Jurkat, Clone E6-1 (cell line): ENCODE measurements around a stretch of chr15.

DNA sequence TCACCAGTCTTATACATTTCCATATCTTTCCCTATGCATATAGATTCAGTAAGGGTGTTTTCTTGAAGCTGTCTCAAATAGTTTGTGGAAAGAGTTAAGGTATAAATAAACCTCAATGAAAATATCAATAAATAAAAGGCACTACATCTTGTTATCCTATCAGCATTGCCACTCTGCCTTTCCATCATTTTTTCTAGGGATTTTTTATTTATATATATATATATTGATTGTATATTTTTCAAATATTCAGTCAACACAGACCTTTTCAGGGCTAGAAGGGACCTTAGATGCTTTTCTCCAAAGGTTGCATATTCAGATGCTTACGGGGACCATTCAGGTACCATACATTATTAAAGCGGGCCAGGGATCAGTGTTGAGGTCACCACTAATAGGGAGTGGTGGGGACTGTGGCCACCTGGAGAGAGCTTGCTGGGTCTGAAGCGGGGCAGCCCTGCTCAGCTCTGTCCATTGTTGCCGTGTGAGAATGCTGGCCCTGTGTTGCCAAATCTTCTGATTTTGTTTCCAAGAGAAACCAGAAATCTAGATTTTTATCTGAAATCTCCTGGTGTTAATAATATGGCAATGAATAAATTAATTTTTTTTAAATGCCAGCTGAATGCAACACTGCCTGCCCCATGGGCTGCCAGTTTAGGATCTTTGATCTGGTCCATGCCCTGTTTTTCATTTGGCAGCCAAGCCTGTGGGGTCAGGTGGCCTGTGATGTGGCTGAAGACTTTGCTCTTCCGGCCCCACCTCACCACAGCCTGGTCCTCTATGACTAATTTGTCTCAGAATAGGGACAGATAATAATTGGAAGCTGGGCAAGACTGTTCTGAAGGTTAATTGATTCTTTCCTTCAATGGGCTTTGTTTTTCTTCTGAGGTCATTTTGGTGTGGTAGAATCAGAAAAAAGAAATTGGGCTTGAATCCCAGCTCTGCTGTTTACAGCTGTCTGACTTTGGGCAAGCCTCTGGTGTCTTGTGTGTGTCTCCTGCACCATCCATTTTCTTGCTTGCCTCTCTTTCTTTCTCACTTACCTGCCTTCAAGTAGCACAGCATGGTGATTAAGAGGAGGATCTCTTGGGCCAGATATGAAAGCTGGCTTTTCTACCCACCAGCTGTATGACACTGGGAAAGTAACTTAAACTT, 23.9 kb downstream of the ABHD2 start:
- RRBS, result no CpG with 5 or more reads among the region's 5 CpGs

GRCh38 chr15:89136511-89137410, 48.5 kb downstream of the ABHD2 start:
- RRBS, result no CpG with 5 or more reads among the region's 12 CpGs

DNA sequence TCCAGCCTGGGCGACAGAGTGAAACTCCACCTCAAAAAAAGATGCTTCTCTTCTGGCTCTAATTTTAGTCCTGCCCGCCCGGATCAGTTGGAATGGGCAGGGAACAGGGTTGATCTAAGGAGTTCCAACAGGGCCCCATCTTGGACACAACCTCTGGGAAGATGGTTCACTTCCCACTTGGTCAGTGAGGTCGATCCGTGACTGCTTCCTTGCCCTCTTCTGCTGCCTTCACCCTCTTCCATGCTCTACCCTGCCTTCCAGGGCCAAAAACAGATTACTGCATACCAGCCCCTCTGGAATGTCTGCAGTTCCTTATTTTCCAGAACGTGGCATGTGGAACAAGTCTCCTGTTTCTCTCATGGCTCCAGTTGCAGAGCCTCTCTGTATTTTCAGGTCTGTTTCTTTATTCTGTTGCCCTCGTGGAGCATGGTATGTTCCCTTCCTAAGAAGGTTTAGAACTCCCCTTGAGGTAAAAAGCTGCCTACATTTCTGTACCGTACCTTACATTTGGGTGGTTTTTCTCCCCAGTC, 23.2 kb downstream of the POLG start:
- RRBS, result no CpG with 5 or more reads among the region's 8 CpGs

DNA sequence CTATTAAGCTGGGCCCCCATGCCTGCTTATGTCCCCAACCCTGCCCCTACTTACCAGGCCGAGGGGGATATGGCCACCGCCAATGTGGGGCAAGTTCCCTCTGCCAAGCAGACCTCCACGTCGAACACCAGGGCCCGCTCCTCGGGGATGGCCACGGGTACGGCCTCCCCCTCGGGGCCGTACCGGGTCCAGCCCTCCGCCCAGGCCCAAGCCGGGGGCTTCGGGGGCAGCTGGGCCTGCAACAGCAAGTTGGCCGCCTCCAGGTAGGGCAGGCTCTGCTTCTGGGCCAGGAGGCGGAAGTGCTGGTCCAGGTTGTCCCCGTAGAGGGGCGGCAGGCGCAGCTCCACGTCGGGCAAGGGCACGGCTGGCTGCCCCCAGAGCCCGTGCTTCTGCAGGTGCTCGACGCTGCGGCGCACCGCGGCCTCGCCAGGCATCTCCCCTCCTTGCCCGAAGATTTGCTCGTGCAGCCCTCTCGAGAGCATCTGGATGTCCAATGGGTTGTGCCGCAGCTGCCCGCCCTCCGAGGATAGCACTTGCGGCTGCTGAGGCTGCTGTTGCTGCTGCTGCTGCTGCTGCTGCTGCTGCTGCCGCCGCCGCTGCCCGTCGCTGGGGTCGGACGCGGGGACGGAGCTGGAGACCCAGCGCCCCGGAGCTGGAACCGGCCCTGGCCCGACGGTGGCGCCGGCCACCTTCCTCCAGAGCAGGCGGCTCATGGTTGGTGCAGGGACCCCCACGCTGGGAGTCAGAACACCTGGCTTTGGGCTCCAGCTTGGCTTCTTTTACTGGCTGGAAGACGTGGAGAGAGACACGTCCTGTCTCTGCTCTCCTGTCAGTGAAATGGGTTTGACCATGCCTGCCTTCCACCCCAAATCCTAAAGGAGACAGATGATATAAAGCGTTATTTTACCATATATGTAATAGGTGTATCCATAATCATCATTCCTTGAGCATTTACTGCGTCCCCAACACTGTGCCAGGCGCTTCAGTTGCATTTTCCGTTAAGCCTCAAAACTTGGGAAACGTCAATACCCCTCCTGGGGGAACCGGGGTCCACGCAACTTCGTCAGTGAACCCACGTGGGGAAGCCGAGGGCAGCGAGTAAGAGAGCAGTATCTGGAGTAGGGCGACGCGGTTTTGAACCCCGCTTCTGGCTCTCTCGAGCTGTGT, 1.2 kb downstream of the POLG start:
- RRBS, result no CpG with 5 or more reads among the region's 73 CpGs

DNA sequence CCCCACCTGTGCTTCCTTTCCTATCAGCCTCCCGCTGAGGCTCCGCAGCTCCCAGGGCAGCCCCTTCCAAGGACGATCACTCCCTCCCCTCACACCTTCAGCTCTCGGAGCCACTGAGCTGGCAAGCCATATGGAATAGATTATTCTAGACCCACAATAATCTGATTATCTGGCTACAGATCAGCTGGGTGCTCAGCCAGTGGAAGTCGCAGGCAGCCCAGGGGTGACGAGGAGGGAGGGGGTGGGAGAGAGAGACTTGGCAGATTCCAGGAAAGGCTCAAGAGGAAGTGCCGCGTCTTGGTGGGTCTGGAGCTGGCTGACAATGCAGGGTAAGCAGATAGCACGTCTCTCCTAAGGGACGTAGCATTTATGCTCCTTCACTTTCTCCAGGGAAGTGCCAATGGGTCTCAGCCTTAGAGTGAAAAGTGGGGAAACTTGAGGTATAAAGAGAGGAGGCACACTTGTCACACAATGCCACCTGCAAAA, 9.3 kb upstream of the MESP1 start:
- RRBS, result no CpG with 5 or more reads among the region's 10 CpGs

- RRBS, result no CpG with 5 or more reads among the region's 8 CpGs
These were observed 7.9 kb upstream of the MESP2 start for GRCh38 chr15:89768169-89768763.

- RRBS, result no CpG with 5 or more reads among the region's 8 CpGs
These were observed 5.0 kb downstream of the MESP2 start for GRCh38 chr15:89781059-89781648.

DNA sequence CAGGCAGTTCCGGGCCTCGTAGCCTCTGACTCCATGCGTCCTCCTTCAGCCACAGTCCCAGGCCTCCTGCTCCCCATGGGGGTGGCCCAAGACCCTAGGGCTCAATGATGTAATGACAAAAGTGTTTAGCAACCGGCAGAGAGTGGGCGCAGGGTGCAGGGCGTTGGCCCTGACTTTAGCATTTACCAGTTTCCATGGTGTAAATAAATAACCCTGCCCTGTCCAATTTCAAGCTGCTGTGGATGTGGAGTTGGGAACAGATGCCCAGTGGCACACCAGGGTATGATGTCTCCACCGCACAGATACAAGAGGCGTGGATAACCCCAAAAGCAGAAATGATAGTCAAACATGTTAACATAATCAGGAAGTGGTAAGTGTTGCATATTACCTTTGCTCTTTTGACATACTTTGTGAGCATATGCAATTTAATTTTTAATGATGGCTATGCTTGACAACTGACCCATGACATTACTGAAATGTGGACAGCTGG, 10.6 kb upstream of the ANPEP start:
- RRBS, result 92% methylated on average over 1 of the region's 8 CpGs

DNA sequence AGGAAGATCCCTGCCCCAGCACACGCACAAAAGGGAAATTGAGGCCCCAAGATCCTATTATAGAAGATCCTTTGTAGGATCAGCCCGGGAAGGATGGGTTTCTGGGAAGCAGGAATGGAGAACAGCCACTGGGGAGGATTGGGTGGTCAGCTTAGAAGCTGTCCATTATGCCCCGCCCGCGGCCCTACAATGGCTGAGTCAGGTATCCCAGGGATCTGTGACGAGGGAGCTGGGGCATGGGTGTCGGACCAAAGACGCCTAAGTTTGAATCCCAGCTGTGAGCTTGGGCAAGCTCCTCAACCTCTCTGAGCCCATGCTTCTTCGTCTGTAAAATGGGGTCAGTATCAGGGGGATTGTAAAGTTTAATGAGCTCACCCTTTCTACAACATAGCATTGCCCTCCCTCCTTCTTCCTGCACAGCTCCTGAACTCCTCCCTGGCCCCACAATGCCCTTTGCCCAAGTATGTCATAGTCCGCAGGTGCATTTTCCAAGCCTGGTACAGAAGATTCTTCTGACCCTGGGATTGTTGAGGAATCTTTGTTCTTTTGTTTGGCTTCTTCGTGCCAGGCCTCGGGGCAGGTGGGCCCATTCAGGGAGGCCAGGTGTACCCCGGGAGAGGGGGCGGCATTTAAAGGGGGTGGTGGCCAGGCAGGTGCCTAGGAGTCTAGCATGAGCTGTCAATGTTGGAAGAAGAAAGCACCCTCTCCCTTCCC, 537 bp upstream of the ARPIN start:
- RRBS, result no CpG with 5 or more reads among the region's 14 CpGs

- RRBS, result no CpG with 5 or more reads among the region's 5 CpGs
These were observed 29.5 kb upstream of the ZNF710 start for GRCh38 chr15:89971623-89972065.

DNA sequence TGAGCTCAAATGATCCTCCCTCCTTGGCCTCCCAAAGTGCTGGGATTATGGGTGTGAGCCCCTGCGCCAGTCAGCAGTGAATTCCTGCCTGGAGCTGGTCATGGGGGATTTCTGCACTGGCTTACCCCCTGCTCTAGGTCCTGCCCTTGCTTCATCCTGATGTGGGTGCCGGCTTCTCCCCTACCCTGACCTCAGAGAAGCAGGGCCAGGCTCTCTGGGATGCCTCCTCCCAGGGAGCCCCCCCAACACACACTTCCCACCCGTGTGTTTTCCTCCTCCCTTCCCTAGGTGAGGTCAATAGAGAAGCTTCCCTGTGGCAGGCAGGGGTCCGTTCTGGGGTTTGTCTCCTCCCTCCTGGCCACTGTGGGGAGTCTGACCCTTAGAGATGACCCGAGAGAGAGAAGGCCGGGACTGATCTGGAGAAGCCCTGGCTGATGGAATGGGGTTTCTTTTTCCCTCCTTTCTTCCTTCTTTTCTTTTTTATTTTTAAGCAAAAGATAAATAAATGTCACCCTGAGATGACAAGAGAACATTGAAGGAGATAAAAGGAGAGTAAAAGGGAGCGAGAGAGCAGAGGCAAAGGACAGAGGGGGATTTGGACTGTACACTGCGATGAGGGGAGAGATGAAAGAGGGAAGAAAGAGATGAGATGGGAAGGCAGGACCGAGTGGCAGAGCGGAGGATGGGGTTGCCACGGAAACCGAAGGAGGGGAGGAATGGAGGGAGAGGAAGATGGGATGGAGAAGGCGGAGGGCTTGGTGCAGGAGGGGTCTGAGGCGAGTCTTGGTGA, 48.5 kb downstream of the IDH2 start:
- RRBS, result no CpG with 5 or more reads among the region's 14 CpGs

DNA sequence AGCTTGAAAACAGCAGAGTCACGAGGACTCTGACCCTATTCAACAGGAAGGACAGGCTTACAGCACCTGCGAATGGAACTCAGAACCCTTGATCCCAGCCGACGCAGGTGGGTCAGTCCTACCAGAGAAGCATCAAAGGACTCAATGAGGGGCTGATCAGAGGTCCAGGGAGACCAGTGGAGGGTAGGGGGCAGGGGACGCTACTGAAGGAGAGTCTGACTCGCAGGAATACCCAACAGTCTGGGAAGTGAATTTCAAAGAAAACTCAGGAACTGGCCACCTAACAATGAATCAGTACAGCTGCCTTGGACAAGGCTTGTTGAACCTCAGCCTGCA, 8.3 kb downstream of the IDH2 start:
- RRBS, result no CpG with 5 or more reads among the region's 6 CpGs

- RRBS, result no CpG with 5 or more reads among the region's 13 CpGs
These were observed 49.0 kb upstream of the SEMA4B start for GRCh38 chr15:90151949-90152722.

DNA sequence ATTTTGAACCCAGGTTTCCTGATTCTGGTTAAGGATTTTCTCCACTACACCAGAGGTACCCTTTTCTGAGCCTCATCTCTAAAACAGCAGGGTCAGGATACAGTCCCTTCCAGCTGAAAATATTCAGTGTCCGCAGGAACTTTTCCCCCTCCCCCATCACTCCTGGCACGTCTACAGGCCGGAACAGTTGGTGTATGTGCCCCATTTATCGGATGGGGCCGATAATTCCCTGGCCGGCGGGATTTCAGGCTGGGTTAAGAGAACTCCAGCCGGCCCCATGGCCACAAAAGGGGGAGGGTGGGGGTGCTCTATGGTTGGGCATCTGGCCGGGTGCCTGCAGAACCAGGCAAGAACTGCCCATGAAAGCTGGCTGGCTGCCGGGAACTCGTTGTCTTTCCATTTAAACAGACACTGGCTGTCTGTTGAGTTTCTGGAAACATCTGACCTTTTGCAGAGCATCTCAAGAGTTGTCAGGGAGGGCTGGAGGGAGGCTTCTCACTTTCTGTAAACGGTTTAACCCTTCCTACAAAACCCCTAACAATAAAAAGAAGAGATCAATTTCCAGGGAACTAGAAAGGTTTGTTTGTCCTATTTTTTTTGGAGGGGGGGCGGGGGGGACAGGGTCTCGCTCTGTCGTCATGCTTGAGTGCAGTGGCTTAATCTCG, 26.6 kb upstream of the SEMA4B start:
- RRBS, result 53% methylated on average over 2 of the region's 16 CpGs

DNA sequence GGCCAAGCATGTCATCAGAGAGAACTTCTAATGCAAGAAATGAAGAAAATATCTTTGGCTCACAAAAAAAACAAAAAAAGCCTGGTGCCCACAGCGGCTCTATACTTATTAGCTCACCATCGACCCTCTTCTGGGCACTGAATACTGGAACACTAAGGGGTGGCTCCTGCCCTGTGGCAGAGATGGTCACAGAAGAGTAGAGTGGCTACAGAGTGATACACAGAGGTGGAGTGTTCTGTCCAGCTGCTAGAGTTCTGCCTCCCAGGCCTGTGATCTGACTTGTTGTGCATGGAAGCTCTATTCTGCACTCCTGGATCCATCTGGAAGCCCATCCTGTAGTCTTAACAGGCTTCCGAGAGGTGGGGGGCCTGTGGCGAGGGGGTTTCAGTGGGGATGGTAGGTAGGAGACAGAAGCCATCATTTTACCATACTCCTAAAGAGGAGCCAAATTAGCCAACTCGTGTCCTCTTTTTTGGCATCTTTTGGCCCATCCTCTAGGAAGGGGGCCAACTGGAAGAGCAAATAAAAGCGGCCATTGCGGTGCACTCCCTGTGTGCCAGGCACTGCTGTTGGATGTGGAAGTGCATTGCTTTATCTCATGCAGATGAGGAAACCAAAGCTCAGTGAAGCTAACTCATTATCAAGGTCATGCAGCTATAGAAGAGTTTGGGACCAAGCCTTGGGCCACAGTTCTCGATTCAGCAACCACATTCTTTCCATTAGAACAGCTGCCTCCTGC, 6.0 kb downstream of the SEMA4B start:
- RRBS, result no CpG with 5 or more reads among the region's 8 CpGs

DNA sequence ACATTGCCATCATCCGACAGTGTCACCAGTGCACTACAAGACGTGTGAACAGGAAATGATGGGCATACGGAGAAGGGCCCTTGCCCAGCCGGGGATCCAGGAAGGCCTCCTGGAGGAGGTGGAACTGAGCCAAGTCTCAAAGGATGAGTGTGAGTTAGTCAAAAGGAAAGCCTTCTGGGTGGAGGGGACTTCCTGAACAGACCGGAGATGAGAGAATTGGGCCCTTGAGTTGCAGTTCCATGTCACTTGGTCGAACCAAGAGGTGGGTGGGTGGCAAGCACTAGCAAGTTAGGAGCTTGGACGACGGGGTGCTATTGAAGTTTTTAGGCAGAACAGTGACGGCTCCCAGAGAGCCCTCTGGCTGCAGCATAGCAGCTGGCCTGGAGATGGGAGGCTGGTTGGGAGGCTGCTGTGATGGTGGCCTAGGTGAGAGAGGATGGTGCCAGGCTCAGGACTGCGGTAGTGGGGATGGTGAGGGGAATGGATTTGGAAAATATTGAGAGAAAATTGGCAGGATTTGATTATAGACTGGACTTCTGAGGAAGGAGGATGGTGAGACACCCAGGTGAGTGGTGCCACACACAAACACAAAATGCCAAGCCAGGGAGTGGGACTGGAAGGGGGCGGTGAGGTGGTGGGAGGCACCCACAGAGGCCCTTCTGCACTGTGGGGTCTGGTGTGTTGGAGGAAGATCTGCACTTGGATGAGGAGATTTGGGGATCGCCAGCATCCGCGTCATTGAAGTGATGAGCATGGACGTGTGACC, 8.7 kb downstream of the SEMA4B start:
- RRBS, result no CpG with 5 or more reads among the region's 15 CpGs

- RRBS, result 75% methylated on average over 2 of the region's 33 CpGs
These were observed 5.1 kb downstream of the CIB1 start for GRCh38 chr15:90228360-90229289.

DNA sequence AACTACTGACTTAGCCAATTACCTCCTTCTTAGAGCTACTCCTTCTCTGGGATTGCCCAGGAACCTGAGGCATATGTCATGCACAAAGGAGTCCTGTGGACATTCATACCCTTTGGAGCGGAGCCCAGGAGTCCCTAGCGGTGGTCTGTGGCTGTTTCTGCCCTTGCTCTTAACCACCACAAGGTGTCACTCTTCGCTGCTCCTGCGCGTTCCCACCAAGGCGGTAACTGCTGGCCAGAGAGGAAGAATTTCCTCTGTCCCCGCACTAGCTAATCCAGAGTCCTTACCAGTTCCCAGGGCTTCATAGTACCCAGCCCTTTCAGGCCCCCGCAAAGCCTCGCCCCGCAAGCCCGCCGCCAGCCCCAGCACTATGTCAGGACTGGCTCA, 32.1 kb upstream of the ZNF774 start:
- RRBS, result no CpG with 5 or more reads among the region's 12 CpGs

DNA sequence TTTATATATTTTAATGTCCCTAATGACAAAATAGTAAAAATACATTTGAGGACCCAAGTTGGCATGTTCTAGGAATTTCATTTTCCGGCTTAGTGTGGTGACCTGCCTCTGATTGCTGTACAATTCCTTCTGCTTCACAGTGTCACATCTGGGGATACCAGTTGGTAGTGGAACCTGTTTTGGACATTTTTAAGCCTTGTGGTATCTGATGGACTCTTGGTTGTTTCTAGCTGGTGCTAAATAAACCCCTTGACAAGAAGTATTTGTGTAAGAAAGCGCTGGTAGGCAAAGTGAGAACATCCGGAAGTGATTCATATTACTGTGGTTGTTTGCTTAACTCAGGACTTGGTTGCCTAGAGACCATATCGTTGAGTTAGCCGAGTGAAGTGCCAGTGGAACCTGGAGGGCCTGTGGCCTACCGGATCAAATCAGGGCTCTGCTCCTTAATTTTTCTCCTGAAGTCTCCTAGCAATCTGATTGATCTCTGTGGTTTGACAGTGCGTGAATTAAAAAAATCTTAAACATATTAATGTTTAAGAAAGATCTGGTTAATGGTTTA, 12.8 kb downstream of the IQGAP1 start:
- RRBS, result no CpG with 5 or more reads among the region's 7 CpGs

GRCh38 chr15:90407257-90408475, 19.6 kb downstream of the IQGAP1 start:
- RRBS, result no CpG with 5 or more reads among the region's 8 CpGs